Left cardiac atrium (tissue), 1 donor: Measurements from ENCODE around the genes GJA8, NBPF14 and PDE4DIP.

DNA sequence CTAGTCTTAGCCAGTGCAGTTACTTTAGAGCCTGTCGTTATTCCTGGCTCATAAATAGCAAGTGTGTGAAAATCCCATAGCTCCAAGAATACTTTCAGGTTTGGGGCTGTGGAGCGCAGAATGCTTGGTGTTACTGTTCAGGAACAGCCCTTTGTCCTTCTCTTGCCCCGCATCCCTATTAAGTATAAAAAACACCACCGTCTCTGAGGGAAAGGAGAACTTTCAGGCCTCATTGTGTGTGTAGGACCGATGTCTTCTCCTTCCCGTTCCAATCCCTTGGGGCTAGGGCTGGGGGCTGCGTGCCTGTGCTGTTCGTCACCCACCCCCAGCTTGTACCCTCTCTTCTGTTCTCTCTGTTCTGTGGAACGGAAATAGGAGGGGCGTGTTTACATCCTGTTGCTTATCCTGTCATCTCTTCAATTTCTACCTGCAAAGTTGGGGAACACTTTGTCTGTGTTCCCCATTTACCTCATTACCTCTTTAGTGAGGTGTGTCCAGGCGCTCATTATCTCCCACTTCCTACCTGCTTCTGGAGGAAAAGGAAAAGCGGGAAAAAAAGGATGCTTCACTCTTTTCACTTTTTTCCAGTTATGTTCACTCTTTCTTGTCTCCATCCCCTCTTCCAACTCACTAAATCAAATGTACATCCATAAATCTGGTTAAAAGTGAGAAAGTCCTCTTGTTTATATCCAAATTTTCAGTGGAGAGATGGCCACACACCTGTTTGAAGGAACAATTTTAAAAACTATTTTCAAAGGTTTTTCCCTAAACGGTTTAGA lies 812 bp upstream of the TXNIP start:
- PRO-cap: bidirectional peak, plus-strand start at position 311 of the sequence, minus-strand start at position 346 of the sequence

- PRO-cap: unidirectional peak, plus-strand start at chr1:146037057
Measured at GRCh38 chr1:146036933-146037590, 15.5 kb upstream of the HJV start.

- PRO-cap: no peak
Measured at GRCh38 chr1:146049099-146049346, 27.5 kb upstream of the HJV start.

- PRO-cap: no peak
Measured at GRCh38 chr1:147285227-147285539, 42.7 kb downstream of the CHD1L start.

DNA sequence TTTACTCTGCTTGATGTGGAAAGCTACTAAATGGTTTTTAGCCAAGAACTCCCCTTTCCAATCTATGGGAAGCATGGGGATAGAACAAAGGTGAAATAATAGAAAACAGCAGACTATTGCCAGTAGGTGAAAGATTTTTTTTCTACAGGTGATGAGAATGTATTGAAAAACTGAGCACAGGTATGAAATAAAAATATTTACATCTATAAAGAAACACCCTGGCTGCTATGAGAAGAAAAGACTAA lies 61.3 kb upstream of the BCL9 start:
- PRO-cap: no peak

GRCh38 chr1:147600670-147601033 lies 59.4 kb downstream of the BCL9 start:
- PRO-cap: no peak

GRCh38 chr1:147716775-147717463 lies 43.5 kb downstream of the GJA5 start:
- PRO-cap: no peak

- PRO-cap: no peak
Measured at GRCh38 chr1:147757679-147758311, 2.6 kb downstream of the GJA5 start.

GRCh38 chr1:147902729-147903072 lies at the start of gene GJA8:
Gene GJA8, plus strand, starts transcription at chr1:147902795.
- PRO-cap: no peak

- PRO-cap: no peak
Measured at GRCh38 chr1:148049064-148049628, 102.9 kb downstream of the NBPF11 start.

GRCh38 chr1:148264520-148265702 lies 112.8 kb upstream of the NBPF11 start:
- PRO-cap: no peak

DNA sequence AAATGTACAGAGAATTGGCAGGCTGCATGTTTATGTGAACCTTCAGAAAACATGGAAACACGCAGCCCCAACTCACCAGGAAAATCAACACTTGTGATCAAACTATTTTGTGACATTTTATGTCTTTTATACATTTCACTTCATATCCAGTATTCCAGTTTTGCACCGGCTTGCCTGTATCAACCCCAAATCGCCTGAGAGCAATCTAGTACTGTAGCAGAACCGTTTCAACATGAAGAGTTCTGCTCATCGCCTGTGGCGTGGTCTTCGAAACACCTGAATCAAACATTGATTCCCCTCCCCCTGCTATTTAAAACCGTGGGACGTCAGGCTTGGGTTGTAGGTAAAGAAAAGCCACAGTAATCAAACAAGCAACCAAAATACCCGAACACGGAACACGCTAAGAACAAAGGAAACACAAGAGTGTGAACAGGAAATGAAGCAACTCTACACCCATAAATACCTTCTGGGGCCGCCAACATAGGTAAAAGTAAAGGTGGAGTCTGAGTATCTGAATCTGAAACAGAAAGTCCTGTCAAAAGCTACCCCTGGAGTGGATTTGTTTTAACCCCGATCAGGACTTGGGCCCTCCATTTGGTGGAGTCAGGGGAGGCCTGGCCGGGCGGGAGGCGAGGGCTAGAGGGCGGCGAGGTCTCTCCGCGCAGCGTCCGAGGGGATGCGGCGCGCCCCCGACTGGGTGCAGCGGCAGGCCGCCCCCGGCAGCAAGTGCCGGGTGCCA lies 24.8 kb downstream of the PPIAL4G start:
- PRO-cap: no peak

- PRO-cap: no peak
Measured at GRCh38 chr1:148595663-148596178, at the start of gene NBPF14. Gene NBPF14, minus strand, starts transcription at chr1:148596011.

DNA sequence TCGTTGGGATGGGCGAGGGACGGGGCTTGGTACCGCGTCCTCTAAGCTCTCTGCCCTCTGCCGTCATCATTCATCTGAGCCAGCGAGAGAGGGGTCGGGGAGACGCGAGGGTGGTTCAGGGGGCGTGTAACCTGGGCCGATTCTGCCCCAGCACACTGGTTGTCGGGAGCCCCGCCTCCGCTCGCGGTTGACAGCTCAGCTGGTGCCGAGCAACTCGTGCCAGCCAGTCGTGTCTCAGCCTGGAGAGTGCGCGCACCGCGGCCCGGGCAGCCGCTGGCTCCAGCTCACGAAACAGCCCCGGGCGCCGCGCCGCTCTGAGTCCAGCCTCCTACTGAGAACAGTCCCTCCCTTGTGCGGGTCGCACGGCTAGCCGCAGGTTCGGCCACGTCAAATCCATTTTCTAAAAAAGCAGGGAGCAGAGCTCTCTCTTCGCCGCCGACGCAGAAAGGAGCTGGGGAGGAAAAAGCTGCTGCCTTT lies at the start of gene PDE4DIP:
PDE4DIP (plus strand) TSS at position 226 of the 477 bp plus-strand sequence.
- PRO-cap: no peak

DNA sequence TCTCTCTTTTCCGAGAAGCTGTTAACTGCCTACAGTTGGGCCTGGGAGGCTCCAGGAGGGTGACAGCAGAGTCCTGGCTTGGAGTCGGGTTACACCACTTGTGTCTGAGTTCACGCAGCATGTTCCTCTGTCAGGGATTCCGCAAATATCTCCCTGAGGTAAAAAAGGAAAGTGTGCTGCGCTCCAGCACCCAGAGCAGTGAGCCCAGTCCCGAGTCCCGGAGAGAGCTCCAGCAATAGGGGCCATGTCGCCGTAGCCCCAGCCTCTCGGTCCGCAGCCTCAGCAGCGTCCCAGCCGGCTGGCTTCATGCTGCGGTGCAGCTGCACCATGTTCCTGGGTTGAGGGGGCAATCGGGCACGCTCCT lies 45.1 kb downstream of the PDE4DIP start:
- PRO-cap: unidirectional peak, plus-strand start at position 235 of the sequence

DNA sequence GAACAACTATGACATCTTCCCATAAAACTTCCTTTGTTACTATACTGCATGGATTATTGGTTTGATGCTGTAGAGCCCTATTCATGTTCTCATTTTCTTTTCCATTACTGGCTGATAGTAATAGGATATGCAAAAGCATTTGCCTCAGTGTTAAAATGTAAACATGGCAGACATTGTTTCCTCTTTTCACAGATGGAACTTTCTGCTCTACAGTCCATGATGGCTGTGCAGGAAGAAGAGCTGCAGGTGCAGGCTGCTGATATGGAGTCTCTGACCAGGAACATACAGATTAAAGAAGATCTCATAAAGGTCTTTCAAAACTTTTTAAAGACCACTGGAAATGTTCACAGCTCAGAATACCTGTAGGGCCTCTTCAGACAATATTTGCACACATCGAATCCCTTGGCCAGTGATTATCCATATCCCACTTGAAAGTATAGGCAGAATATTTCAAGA lies 125.6 kb downstream of the NBPF9 start:
- PRO-cap: no peak

GRCh38 chr1:149606816-149607697 lies 23.4 kb downstream of the PPIAL4C start:
- PRO-cap: no peak

DNA sequence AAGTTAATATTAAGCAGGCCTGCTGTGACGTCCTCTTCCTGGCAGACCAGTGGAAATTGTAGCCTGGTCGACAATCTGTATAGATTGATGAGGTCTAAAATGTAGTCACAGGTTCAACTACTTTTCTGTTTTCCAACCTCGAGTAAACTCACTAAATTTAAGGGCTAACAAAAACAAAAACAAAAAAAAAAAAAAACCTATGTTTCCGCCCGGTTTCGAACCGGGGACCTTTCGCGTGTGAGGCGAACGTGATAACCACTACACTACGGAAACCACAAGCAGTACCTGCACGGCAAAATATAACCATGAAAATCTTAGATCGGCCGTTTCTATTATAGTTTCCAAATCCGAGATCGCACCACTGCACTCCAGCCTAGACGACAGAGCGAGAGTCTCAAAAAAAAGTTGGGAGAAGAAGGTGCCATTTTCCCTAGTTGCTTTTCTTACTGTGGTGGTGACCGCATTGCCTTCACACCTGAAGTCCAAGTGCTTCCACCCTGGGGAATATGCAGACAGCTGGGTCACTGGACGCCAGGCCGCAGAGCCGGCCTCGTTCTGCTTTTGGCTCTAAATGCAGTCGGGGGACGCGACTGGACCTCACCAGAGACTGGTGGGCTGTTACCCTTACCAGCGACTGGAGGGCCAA lies 70.0 kb upstream of the FCGR1A start:
- PRO-cap: no peak

GRCh38 chr1:150065433-150065957 lies 2.1 kb upstream of the VPS45 start:
- PRO-cap: no peak

GRCh38 chr1:150157943-150158297 lies 8.2 kb downstream of the PLEKHO1 start:
- PRO-cap: no peak